Skin of body (tissue), 2 donors: ENCODE measurements around the gene SERTAD4.

DNA sequence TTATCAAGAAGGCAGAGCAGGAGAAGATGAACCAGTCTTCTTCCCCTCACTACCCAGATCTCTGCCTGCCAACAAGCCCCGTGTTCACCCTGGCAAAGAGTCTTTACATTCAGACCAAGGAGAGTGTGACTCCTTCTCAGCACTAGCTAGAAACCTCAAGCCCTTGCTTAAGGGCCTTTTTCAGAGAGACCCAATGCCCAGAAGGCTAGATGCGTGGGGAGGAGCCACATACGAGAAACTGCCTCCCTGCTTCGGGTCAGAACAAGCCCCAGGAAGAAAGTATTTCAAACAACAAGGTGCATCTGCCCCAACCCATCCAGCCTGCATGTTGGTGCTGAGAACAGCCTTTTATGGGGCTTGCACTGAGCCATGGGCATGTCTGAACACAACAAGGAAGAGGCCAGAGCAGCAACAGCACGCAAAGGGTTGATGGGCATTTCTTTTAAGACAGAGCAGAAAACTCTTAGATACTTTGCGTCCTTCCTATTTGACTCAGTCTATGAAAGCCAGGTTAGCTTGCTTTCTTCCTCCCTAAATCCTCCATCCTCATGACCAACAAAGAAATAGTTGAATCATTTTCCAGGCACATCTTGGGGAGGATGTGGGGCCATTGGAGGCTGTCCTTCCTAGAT lies 152.6 kb upstream of the CAMK1G start:
- RAMPAGE, long total RNA: no peak

DNA sequence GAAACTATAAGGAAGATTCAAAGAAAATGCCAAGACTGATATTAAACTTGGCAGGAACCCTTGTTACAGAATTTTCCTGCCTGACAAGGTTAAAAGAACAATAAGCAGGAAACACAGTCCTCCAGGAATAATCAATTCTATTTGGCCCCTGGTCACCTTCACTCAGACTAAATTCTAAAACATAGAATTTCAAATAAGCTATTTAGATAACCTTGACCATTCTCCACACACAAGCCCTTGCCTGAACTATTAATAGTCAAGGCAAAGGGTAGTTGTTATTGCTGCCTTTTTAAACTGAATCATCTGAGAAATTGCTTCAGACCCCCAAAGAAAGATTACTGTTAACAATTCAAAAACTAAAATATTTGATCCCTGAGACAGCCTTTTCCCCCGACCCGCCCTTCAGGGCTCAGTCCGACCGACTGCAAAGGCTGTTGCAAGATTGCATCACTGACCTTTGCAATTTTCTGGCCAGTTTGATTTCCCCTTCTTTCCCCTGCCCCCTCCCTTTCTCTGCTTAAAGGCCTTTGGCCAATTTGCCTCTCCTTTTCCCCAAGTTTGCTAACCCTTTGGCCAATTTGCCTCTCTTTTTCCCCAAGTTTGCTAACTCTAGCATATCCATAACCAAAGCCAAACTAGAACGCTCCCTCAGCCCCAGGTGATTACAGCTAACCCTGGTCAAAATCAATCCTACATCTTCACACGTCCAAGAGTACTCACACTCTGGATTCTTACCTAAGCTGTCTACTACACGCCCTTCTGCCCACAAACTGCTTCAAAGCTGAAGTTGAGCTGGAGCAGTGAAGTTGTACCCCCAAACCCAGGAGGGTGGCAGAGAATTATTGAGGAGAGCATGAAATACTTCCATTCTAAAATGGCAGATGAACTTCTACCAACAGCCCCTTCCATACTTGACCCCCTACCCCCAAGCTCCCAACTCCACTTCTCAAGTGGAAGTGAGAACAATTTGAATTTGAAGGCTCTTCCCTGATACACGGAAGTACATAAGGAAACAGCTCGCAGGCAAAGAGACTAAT lies 1.3 kb upstream of the G0S2 start:
- RAMPAGE, long total RNA: no peak

DNA sequence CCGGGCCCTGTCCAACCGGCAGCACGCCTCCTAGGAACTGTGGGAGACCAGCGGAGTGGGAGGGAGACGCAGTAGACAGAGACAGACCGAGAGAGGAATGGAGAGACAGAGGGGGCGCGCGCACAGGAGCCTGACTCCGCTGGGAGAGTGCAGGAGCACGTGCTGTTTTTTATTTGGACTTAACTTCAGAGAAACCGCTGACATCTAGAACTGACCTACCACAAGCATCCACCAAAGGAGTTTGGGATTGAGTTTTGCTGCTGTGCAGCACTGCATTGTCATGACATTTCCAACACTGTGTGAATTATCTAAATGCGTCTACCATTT lies 714 bp downstream of the G0S2 start:
- RAMPAGE, long total RNA: no peak

- RAMPAGE, long total RNA: no peak
Observed at GRCh38 chr1:209747592-209748308, 8.1 kb upstream of the TRAF3IP3 start.

DNA sequence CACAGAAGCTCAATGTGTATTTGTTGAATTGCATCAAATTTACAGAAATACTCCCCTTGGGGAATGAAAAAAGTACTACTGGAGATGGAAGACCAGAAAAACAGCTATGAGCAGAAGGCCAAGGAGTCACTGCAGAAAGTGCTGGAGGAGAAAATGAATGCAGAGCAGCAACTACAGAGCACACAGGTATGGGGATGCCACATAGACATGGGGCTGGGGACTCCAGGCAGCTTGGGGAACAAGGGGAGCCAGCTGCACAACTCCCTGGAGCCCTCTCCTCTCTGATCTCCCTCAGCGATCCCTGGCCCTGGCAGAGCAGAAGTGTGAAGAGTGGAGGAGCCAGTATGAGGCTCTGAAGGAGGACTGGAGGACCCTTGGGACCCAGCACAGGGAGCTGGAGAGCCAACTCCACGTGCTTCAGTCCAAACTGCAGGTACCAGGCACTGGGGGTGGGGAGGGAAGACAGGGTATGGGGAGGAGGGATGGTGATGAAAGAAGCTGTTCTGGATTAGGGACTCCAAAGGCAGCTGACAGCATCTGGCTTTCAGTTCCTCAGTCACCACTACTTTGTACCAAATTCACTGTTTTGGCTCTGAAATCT lies 9.0 kb downstream of the C1orf74 start:
- RAMPAGE, long total RNA: no peak

GRCh38 chr1:209938328-209938931 lies 413 bp downstream of the SYT14 start:
- RAMPAGE, long total RNA: no peak

GRCh38 chr1:210232329-210233358 lies at the start of gene SERTAD4:
SERTAD4 (plus strand) TSS chr1:210232796.
- RAMPAGE, long total RNA: no peak

DNA sequence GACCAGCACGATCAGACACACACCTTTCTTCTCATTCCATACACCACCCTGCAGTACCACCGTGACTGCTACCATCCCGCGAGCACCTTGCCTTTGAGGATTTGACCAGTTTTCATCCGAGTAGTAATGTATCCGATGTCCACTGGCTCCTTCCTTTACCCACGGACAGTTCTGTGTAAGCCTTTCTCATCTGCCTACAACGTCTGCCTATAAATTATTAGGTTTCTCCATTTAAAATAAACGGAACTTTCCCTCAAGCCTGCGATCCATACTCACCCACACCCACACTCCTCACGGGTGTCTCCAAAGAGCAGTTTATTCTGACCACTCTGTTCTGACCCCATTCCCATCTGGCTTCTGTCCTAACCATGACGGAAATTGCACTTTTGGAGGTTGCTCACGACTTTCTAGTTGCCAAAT lies 16.7 kb upstream of the HHAT start:
- RAMPAGE, long total RNA: no peak

- RAMPAGE, long total RNA: no peak
Observed at GRCh38 chr1:210366560-210367236, 38.0 kb downstream of the HHAT start.

DNA sequence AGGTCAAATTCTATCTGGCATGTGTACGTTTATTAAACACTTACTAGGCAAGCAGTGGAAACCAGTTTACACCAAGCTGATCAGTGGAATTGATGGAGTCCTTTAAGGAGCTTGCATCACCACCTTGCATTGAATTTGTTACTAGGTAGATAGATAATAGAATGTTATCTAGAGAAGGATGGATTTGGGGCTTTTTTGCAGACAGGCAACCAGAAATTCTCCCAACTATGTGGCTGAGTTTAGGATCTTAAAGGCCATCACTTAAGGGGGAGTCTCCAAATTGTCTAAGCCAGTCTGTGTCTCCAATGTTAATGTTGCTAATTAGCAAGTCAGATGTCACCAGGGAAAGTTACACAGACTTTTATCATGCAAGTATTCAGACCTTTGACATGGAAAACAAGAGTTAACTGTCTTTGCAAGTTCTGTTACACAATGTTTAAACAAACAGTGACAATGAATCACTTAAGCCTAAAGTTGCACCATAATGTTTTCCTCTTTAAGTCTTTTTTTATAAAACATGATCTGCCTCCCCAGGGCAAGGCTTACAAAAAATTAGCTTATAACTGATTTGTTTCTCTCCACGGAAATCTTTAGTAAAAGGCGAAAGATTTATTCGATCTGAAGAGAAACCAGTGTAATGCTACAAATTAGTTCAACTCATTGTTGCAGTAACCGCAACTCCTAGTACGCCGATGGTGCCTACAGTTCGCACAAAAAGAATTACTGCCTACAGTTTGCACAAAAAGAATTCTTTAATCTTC lies 45.1 kb downstream of the HHAT start:
- RAMPAGE, long total RNA: no peak

DNA sequence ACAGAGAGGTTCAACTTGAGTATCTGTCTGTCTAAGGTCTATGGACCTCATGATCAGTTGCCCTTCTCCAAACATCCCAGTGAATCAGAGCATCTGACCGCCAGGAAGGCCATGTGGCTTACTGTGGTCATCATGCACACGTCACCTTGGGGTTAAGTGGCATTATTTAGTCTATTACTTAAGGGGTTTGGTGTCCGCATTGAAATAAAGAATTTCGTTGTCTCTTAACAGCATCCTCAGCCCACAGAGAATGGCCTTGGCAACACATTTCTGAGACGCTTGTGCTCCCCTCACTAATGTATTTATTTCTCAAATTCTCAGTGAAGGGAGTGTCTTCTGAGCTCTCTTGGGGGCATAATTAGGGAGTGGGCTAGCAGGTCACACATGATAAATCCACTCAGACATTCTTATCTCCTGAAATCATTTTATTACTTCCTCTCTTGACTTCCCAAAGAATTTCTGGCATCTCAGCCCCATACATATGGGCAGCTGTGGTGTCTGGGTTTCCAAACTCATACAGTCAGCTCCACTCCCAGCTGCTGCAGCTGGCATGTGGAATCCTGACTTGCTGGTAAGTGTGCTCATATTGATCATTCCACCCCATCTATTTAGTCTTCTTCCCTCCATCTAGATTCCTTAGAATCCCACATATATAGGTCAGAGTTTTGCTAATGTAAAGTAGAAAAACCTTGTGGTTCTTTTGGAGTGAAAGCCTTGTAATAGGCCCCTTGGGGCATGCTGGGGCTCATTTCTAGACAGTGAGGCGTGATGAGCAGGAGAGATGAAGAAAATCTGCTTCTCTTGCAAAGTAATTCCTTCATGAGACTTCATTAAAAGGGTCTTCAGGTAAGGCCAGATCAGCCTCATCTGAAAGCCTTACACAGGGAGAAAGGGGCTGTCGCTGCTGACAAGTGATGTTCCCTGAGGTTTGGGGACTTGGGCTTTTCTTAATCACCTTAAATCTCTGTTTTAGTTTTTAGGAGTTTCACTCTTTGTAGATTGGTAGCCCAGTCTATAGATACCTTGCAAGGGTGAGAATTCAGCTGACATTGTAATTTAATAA lies 110.5 kb downstream of the HHAT start:
- RAMPAGE, long total RNA: no peak

DNA sequence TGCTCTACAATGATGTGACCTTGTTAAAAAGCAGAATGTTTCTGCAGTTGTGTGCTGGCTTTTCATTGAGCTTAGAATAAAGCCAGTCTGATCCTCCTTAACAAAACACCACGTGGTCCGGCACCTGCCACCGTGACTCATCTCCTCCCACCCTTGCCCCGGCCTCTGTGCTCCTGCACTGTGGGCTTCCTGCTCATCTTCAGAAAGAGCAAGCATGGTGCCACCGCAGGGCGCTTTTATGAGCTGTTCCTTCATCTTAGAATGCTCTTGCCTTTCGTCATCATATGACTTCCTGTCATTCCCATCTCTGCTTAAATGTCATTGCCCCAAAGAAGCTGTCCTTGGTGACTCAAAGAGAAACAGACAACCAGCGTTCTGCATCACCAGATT lies 117.7 kb downstream of the HHAT start:
- RAMPAGE, long total RNA: no peak

GRCh38 chr1:210987914-210988325 lies 146.0 kb downstream of the KCNH1 start:
- RAMPAGE, long total RNA: no peak

GRCh38 chr1:211415988-211416690 lies 75.8 kb downstream of the RD3 start:
- RAMPAGE, long total RNA: no peak

- RAMPAGE, long total RNA: no peak
Observed at GRCh38 chr1:211469775-211470337, 22.1 kb downstream of the RD3 start.

DNA sequence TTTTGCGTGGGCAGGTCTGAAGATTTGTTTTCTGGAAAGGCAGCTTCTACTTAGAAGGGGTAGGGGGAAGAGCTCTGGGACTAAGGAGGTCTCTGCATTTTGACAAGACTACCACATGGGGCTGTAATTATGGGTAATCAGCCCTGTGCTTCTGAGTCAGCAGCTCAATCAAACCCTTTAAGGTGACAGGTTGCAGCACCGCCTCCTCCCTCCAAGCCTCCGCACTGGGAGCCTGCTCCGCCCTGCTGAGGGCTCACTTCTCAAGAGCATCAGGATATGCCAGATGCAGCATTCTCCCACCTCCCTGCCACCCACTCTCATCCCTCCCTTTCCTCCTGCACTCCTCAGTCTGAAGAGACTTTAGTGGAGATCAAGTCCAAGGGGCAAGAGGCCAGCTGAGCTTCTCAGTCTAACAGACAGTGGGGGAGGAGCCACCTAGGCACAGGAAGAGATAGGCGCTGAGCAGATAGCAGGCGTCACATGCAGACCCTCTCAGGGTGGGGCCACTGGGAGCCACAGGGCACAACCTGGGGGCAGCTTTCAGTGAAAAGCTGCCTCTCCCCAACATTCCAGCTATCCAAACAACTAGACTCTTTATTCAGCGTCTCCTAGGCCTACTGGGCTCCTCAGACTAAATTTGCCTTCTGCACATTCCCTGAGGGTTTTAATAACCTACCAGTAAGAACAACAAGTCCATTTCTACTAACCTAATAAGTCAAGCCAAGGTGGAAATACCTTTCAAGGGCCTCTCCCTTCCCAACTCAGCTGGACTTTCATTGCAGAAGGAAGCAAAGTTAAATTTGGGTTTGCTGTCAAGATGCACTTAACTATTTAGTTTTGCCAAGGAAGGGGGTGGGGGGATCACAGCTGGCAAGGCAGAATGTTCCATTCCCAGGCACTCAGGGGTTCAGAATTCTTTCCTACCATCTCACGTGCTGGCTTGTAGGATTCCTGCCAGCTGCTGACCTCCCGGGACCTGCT lies 30.1 kb downstream of the SLC30A1 start:
- RAMPAGE, long total RNA: no peak

DNA sequence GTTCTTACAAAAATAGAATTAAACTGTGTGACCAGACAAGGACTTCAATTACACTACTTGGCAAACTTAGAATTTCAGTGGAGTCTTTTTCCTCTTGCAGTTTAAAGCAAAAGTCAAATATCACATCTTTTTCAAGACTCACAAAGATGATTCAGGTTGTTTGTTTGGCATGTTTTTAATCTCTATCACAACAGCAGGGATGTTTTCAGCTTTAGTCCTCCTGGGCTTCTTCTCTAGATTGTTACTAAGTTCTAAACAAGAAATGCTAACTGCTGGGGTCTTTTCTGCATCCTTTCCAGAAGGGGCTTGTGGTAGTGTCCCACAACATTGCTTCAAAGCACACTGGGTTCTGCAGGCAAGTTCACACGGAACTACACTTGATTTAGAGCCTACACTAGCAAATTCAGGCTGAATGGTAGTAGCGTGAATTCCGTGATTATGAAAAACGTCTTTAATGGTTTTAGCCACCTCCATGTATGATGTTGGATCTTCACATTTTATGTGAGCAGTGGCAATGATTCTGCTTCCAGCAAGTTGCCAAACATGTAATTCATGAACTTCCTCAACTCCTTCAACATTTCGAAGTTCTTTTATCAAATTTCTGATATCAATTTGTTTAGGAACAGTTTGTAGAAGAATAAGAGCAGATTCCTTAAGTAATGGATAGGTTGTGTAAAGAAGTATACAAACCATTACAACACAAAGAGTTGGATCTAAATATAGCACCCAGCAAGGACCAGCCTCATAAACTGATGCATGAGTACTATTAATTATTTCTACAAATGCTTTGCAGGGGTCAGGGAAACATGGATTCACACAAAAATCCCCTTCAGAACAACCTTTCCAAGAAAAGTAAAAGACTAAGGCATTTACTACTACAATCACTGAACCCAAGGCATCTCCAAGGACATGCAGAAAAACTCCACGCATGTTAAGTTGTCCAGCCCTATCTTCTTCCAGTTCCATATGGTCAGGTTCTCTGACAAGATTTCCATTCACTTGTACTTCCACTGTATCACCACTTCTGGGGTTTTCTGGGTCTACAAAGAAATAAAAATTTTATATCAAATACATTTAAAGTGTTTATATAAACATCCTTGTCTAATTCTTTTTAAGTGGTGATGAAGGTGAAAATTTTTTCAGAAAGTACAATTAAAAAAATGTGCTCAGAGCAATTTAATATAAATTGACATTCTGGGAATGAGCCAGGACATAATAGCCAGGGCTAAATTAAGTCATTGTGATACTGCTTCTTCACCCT lies 3.3 kb downstream of the SLC30A1 start:
- RAMPAGE, long total RNA: no peak

GRCh38 chr1:211948955-211949607 lies 86.3 kb downstream of the INTS7 start:
- RAMPAGE, long total RNA: no peak

- RAMPAGE, long total RNA: no peak
Observed at GRCh38 chr1:212036159-212036634, 649 bp downstream of the DTL start.

DNA sequence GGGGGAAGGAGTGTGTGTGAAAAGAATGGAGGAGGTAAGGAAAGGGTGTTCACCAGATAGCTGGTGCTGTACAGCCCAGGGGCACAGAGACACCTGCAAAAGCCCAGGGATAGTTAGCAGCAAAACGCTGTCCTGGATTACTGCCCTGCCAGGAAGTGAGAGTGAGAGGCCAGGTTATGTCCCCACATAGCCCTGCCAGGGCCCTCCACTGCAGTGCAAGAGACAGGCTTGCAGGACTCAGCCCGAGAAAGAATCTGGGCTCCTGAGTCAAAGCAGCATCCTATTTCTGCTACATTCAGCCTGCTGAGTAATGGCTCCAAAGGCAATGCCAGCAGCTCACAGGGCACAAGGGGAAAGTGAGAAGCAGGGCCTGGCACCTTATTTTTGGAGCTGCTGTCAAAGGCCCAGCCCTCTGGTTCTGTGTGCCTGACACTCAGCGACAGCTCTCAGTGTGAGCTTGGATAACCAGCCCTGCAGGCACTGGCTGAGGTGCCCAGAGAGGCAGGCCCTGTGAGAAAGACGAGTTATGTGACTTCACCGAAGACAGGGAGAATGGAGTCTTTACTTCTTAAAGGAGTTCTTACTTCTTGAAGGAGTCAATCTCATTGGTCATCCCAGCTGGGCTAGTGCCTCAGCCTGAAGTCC lies 83.9 kb downstream of the DTL start:
- RAMPAGE, long total RNA: no peak